Epithelial cell of prostate (primary cell): Measurements from ENCODE around the genes MFRP, USP2 and NECTIN1.

- RRBS: no CpG with 5 or more reads among the region's 3 CpGs
These were observed 26.2 kb downstream of the CBL start for GRCh38 chr11:119232399-119232754.

DNA sequence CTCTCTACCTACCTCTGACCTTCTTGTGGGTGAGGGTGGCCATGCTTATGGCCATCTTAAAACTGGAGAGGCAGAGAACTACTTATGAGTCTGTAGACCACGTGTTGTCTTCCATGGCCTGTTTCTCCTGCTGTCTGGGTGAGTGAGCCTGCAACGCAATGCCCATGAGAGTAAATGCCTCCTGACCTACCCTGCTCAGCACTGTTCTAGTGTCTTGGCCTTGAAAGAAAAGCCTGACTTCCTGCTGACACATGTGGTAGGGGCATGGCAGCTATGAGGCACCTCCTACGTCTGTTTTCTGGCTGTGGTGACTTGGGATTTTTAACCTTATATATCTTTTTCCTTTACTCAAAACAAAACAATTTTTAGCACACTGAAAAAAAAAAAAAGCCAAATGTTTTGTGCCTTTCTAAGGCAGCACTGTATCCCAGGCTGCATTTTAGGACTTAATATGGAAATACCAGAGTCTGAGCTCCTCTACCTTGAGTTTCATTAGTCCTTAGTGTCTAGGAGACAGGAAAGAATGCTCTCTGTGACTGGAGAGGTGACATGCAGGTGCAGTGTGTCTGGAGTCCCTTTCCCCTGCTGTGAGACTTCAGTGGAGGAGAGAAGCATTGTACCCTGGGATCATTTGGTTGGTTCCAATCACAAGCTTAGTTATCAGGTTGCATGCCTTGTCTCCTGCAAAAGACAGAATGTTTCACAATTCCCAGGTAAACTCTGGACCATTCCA, 10.2 kb downstream of the MCAM start:
- RRBS: no CpG with 5 or more reads among the region's 3 CpGs

DNA sequence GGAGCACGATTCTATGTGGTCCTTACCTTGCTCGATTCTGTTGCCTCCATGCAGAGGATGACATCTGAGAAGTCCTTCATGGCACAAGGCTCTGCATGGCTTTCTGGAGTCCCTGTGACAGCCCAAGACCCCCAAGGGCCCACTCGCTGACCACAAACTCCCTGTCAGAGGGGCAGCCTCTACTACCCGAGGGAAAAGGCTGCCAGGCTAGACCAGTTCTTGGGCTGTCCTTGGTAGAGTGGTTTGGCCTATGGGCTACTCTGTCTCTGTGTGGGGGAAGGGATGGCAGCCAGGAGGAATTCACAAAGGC, at the start of gene MFRP:
MFRP (minus strand) TSS at position 272 of the 310 bp plus-strand sequence.
- RRBS: no CpG with 5 or more reads among the region's 4 CpGs

GRCh38 chr11:119380864-119382264, at the start of gene USP2:
Gene USP2, minus strand, starts transcription at chr11:119381690.
- RRBS: 1% methylated on average over 29 of the region's 70 CpGs

DNA sequence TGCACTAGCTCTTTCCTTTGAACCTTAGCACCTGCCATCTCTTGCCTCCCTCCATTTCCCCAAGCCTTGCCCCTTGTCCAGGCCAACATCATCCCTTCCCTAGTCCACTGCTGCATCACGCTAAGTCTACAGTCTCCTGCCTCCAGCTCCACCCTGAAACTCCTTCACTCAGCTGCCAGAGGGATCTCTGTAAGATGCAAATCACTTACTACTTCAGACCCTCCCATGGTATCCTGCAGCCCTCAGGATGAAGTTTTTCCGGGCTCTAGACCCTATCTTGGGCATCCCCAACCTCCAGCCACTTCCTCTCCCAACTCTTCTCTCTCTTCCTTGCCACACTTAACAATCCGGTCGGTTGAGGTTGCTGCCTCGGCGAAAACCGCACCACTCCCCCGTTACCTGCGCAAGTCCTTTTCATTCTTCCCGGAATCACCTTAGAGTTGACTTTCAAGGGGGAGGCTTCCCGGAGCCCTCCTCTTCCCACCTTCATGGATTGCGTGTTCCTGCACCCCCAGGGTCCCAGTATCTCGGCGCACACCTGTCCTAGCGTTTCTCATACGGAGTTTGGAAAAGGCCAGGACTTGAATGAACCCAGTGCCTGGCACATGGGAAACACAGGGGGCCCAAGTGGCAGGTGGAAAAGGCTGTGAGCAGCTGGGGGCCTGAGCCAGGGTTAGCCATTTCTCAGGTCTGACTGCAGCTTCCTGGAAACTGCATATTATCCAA, 42.5 kb downstream of the NECTIN1 start:
- RRBS: 4% methylated on average over 9 of the region's 16 CpGs

DNA sequence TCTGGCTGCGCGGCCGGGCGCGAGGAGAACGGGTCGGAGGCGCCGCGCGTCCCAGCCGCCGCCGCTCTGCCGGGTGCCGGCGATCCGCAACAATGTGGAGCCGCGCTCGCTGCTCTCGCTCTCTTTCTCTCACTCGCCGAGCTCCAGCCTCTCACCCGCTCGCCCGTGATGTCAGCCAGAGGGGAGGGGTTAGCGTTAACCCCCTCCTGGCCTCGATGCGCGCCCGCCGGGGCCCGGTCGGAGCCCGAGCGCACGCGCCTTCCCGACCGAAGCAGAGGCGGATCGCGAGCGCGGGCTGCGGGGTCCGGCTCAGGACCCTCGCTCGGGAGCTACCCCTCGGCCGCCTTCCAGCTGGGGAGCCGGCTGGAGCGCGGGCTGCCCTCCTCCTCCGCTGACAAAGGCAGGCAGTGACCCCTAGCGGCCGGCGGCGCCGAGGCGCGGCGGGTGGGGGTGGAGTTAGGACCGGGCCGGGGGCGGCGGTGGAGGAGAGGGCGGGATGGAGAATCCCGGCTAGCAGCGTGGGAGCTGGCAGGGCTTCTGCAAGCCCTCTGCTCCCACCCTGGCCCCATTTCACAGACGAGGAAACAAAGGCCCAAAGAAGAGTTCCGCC, at the start of gene NECTIN1:
NECTIN1 (minus strand) TSS at position 126 of the 610 bp plus-strand sequence.
- RRBS: under 1% methylated on average over 45 of the region's 73 CpGs

- RRBS: no CpG with 5 or more reads among the region's 2 CpGs
These were observed 11.1 kb upstream of the NECTIN1 start for GRCh38 chr11:119740126-119740411.

GRCh38 chr11:119742042-119743109, 13.4 kb upstream of the NECTIN1 start:
- RRBS: 7% methylated on average over 5 of the region's 55 CpGs

- RRBS: no CpG with 5 or more reads among the region's 10 CpGs
These were observed 53.5 kb upstream of the NECTIN1 start for GRCh38 chr11:119782506-119782980.

DNA sequence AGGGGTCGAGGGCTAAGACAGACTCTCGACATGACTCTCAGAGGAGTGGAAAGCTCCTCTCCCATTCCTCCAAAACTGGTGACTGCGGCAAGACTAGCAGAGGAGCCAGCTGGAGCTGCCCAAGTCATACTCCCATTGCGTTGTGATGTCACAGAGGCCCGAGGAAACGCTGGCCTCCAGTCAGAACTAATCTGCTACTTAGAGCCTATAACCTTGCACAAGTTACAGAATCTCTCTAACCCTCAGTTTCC, 143.4 kb downstream of the TRIM29 start:
- RRBS: no CpG with 5 or more reads among the region's 6 CpGs

- RRBS: no CpG with 5 or more reads among the region's 8 CpGs
These were observed 17.3 kb downstream of the TRIM29 start for GRCh38 chr11:120120620-120121083.

GRCh38 chr11:120123689-120124285, 14.1 kb downstream of the TRIM29 start:
- RRBS: no CpG with 5 or more reads among the region's 15 CpGs

DNA sequence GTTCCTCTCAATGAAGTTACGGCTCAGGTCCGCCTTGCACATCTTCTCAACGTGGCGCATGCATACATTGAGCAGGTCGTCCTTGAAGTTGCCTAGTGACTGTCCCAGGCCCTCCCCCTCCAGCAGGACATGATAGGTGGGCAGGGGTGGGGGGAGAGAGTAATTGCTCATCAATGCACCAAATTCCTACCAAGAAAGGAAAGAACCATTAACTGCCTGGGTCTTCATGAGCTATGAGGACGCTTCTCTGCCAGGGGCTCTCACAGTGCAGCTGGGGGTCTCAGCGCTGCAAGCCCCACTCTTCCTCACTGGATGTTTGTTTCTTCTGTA, 12.2 kb downstream of the TRIM29 start:
- RRBS: no CpG with 5 or more reads among the region's 7 CpGs

GRCh38 chr11:120134111-120134694, 3.7 kb downstream of the TRIM29 start:
- RRBS: no CpG with 5 or more reads among the region's 11 CpGs

- RRBS: no CpG with 5 or more reads among the region's 3 CpGs
These were observed 28.0 kb upstream of the OAF start for GRCh38 chr11:120182766-120183227.

GRCh38 chr11:120192609-120193035, 18.2 kb upstream of the OAF start:
- RRBS: 6% methylated on average over 2 of the region's 11 CpGs

- RRBS: no CpG with 5 or more reads among the region's 4 CpGs
These were observed 33.0 kb downstream of the POU2F3 start for GRCh38 chr11:120272968-120273360.

GRCh38 chr11:120316742-120317825, 8.0 kb upstream of the TLCD5 start:
- RRBS: no CpG with 5 or more reads among the region's 9 CpGs

- RRBS: no CpG with 5 or more reads among the region's 7 CpGs
These were observed 2.5 kb downstream of the ARHGEF12 start for GRCh38 chr11:120338473-120339375.